ReNcell CX (cell line): Measurements from ENCODE around the genes DEAF1 and TMEM80.

DNA sequence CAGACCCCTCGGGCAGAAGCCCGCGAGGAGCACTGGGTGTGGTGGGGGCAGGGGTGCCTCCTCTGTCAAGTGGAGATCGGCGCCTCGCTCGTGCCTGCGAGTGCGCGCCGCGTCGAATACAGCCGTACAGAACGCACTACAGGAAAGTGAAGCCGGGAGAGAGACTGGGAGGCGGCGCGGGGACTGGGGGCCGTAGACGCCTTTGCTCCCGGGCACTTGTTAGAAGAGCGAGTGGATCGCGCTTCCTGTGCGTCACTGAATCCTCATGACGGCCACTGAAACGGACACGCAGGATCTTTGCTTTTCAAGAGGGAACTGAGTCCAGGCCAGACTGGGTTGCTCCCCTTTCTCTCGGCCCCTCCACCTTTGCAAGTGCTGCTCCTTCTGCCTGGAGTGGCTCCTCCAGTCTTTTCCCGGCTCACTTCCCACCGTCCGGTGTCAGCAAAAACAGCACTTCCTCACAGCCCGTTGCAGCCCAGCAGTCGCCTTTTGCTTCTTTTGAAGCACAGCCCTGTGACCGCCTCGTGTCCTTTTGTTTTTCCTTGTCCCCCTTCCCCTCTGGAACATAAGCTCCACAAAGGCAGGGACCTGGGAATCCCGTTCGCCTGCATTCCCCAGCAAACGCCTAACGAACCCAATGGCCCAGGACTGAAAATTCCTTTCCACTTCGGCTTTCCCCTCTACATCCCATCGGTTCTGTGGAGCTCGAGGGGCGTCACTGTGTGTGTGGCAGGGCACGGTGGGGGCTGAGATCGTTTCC lies 473 bp downstream of the RIC8A start:
- PRO-cap, result no peak

GRCh38 chr11:210157-211143 lies 2.9 kb downstream of the RIC8A start:
- PRO-cap, result no peak

- PRO-cap, result no peak
Observed at GRCh38 chr11:223921-224231, 12.3 kb downstream of the SIRT3 start.

GRCh38 chr11:284106-284884 lies 4.6 kb upstream of the PGGHG start:
- PRO-cap, result no peak

GRCh38 chr11:316902-317681 lies 3.3 kb downstream of the IFITM1 start:
- PRO-cap, result no peak

DNA sequence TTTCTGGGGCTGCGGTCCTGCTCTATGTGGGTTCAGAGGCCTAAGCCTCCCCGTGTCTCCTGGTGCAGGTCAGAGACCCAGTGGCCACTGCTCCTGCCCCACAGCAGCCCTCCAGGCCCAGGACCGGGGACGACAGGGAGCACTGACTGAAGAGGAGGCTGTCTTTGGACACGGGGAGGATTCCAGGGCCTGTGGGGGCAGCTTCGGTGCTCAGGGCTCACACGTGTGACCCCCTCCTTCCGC lies 6.0 kb upstream of the IFITM3 start:
- PRO-cap, result no peak

GRCh38 chr11:335454-336705 lies 15.2 kb upstream of the IFITM3 start:
- PRO-cap, result no peak

- PRO-cap, result no peak
Observed at GRCh38 chr11:358376-358782, 10.9 kb upstream of the B4GALNT4 start.

GRCh38 chr11:419986-420543 lies 5.3 kb upstream of the SIGIRR start:
- PRO-cap, result no peak

DNA sequence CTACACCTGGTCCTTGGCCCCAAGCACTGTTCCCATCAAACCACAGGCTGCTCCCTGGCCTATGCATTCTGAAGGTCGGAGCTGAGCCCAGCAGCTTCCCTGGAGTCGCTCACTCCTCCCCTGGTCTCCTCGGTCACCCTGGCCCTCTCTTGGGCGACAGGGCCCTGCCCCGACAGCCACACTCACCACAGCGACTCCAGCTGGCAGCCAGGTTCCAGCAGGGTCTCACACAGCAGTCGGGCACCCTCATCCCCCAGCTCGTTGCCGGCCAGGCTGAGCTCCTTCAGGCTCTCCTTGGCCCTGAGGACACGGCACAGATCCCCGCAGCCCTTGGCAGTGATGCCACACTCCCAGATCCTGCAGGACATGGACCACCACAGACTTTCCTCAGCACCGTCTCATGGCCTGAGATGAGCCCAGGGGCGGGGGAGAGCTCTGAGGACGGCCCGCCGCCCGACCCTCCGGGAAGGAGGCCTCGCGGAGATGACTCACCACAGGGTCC lies 8.7 kb downstream of the RNH1 start:
- PRO-cap, result no peak

GRCh38 chr11:498907-499770 lies 7.9 kb downstream of the RNH1 start:
- PRO-cap, result no peak

DNA sequence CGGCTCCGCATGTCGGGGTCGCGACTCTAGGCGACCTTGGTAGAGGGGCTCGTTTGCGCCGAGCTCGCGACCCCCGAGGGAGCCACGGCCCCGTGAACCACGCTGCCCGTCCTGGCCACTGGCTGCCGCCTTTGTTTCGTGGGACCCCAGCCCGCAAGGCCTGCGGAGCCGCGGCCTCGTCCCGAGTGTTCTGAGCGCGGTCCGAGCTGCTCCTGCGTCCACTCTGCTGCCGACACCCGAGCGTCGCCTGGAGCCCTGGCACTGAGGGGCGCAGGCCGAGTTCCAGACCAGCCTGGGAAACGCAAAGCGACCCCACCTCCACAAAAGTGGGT lies 625 bp upstream of the RNH1 start:
- PRO-cap, result unidirectional peak, minus-strand start at position 186 of the sequence

GRCh38 chr11:612890-614094 lies 2.5 kb downstream of the IRF7 start:
- PRO-cap, result no peak

DNA sequence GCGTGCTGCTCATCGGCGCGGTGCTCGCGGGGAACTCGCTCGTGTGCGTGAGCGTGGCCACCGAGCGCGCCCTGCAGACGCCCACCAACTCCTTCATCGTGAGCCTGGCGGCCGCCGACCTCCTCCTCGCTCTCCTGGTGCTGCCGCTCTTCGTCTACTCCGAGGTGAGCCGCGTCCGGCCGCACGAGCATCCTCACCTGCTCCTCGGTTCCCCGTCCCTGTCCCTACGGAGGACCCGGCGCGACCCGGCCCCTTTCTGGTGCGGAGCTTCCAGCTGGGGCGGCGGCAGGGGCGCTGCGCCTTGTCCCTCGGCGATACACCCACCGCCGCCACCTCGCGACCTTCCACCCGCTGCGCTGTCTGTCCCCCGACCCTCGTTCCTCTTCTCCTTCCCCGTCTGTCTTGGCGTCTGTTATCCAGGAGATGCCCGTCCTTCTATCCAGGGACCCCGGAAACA lies 385 bp downstream of the DRD4 start:
- PRO-cap, result no peak

DNA sequence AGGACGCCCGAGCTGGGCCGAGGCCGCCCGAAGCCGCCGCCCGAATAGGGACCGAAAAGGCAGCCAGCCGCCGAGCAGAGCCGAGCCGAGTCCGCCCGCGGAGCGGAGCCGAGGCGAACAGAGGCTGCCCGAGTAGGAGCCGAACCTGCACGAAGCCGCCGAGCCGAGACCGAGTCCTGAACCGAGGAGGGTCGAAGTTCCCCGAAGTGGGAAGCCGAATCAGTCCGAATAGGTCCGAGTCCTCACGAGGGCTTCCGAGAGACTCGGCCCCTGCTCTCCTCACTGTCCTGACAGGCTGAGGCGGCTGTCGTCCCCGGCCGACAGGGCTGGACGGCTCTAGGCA lies at the start of gene DEAF1:
Gene DEAF1, minus strand, starts transcription at position 93 of the 343 bp plus-strand sequence.
- PRO-cap, result bidirectional peak, plus-strand start at position 268 of the sequence, minus-strand start outside the sequence

DNA sequence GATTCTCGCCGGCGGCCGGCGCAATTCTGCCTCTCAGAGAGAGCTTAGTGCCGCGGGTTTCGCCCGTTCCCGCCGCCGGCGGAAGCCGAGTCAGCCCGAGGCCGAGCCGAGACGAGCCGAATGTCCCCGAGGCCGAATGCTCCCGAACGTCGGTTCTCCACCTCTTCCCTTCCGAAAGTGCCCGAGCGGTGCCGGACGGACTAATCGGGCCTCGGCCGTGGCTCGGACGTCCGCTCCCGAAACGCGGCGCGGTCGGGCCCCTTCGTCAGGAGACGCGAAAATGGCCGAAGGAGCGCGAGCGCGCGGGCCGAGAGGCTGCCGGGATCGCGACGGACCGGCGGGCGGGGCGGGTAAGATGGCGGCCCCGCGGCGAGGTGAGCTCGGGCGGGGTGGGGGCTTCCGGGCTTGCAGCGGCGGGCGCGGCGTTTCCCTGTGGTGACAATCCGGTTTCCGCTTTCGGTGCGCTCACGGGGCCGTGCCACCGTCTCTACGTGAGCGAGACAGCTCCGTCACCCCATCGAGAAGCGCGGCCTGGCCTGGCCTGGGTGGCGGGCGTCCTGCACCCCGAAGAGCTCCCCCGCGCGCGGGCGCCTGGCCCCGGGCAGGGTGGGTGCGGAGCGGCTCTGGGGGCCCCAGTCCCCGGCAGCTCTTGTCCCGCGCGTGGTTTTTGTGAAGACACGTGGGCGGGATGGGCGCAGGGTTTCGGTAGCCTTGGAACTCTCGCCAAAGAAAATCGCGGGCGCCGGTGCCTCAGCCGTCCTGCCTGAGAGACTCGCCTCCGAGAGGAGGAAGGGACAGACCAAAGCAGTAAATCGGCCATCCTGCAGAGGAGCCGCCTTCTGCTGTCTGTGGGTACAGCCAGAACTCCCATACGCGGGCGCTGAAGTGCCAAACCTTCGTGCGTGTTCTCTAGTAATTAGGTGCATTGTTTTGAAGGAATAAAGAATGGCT lies at the start of gene TMEM80:
Gene TMEM80, plus strand, starts transcription at position 344 of the 951 bp plus-strand sequence.
- PRO-cap, result bidirectional peak, plus-strand start at position 383 of the sequence, minus-strand start at position 116 of the sequence

DNA sequence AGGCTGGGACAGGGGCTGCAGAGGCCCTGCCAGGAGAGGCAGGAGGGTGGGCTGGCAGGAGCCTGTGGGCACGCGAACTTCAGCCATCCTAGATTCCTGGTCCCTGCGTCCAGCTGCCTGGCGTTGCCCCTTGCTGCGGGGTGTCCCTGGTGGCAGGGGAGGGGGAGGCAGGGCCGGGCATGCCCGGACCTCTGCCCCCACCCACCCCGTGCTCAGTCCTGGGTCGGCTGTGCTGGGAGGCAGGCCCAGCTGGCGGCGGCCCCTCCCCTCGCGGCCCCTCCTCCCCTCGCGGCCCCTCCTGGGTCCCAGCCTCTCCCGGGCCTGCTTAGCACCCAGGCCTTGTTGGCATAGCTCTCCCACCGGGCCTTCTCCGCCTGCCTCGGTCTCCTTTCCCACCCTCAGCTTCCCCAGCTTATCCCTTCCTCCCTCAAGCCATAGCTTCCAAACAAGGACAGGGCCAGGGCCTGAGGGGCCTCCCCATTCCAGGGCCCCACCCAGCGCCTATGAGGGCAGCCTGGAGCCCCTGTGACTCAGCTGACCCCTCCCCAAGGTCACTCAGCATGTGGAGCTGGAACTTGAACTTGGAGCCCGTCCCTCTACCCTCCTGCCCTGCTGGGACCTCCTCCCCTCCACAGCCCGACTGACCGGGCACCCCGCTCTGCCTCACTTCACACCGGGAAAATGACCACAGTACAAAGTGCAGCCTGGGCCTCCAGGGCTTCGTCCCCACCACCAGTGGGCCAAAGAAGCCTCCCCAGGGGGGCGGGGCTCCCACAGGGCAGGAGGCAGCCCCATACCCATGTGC lies 1.0 kb downstream of the EPS8L2 start:
- PRO-cap, result unidirectional peak, minus-strand start at position 175 of the sequence; unidirectional peak, minus-strand start at position 225 of the sequence; bidirectional peak, plus-strand start at position 221 of the sequence, minus-strand start at position 225 of the sequence

DNA sequence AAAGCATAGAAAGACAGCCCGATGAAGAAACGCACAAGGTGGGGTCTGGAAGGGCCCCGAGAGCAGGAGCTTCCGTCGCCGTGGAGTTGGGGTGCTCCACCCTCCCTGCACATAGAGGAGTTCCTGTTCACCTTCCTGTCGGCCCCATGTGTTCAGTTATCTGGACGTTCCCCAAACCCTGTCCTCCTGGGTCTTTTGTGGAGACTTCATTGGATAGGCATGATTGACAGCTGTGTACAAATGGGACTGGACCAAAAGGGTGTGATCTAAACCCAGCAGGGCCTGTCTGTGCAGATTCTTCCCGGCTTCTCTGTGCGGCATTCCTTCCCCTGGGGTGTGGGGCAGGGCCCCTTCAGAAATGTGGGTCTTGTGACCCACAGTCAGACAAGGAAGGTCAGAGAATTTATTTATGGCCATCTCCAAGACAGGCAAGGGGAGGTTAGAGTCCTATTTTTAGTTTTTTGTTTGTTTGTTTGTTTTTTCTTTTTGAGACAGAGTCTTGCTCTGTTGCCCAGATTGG lies 9.3 kb upstream of the TALDO1 start:
- PRO-cap, result no peak

DNA sequence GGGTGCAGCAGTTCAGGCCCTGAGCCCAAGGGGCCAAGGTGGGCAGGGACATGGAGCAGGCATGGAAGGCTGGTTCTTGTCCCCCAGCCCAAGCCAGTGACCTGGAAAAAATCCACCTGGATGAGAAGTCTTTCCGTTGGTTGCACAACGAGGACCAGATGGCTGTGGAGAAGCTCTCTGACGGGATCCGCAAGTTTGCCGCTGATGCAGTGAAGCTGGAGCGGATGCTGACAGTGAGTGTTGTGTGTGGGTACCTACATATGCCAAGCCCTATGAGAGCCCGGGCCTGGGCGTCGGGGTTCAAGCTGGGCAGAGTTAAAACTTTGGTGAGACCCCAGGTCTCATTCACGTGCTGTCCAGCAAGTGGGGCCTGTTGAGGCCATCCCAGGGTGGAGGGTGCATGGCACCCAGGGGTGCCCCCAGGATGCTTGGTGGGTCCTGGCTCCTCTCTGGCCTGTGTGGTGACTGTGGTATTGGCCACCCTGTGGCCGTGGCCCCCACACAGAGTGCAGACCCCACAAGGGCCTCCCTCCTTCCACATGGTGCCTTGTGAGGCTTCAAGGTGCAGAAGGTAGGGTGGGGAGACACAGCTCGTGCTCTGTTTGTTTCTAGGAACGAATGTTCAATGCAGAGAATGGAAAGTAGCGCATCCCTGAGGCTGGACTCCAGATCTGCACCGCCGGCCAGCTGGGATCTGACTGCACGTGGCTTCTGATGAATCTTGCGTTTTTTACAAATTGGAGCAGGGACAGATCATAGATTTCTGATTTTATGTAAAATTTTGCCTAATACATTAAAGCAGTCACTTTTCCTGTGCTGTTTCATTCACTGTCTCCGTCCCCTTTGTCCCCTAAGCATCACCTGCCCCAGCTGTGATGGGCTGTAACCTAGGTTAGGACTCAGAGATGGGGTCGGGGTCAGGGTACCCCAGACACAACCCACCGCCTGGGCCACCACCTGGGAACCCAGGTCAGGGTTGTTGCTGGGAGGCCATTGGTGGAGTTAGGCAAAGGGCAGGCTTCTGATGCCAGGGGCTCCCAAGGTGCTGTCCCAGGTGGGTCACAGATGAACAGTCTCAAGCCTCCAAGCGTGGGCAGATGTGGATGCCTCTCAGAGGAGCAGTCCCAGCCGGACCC lies 12.7 kb downstream of the GATD1 start:
- PRO-cap, result no peak

- PRO-cap, result no peak
Observed at GRCh38 chr11:777877-778711, 807 bp upstream of the GATD1 start.